Left common carotid artery plus branches (tissue), 1 donor: ENCODE results near the genes CCR3, LTF and PTH1R.

DNA sequence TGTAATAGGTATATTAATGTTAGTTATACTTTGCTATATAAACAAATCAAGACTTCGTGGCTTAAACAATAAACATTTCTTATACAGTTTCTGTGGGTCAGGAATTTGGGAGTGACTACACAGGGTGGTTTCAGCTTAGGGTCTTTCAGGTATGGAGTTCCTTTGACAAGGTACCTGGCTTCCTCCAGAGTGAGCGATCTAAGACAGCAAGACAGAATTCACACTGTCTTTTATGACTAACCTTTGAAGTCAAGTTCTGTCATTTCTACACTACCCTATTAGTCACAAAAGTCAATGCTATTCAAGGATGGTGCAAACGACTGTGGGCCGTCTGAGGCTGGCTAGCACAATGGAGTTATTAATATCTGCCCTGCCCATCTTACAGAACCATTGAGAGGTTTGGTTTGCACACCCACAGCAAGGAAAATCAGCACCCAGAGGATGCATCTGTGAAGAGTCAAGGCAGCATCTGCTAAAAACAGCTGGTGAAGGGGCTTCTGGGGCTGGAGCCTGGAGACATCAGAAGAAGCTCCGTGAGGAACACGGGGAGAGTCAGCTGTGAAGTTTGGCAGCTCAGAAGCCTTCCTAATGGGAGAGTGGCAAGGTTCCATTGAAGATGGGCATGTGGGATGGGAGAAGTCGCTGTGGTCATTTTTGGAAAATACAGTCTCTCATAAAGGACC is 62.9 kb upstream of the XCR1 start:
- PRO-cap, result no peak

- PRO-cap, result no peak
Observed at GRCh38 chr3:46206638-46207083, 1.5 kb downstream of the CCR1 start.

DNA sequence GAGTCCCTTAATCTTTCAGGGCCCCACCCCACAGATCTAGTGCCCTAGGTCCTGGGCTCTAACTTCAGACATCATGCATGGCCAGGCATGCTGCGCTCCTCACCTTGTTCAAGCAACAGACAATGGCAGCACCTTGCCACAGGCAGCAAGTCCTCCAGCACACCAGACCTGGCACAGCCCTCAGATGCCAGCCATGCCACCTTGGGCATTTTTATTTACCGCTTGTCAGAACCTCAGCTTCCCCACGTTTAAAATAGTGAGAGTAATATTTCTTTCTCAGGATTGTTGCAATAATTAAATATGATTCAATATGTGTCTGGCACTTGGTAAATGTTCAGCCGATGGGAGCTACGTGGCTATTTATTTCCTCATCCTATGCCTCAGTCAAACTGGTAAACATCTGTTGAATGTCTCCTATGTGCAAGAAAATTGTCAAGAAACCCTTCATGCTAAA is 14.4 kb upstream of the CCR1 start:
- PRO-cap, result no peak

DNA sequence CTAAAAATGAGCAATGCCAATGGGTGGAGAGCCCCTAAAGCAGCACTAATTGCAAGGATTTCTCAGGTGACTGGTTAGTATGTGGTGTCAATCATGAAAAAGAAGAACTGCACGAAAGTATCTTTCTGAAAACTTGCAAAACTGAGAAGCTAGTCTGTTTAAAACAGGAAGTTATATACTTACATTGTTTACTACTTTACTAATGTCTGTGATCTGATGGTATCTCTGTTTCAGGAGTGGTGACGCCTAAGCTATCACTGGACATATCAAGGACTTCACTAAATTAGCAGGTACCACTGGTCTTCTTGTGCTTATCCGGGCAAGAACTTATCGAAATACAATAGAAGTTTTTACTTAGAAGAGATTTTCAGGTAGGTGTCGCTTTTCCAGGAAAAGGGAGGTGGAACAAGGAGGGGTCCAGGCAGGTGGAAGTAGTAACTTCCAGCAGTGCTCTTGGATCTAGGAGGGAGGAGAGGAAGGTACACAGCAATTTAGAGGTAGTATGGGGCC is at the start of gene CCR3:
TSS of gene CCR3 (plus strand) at position 293 of the 510 bp plus-strand sequence.
- PRO-cap, result no peak

DNA sequence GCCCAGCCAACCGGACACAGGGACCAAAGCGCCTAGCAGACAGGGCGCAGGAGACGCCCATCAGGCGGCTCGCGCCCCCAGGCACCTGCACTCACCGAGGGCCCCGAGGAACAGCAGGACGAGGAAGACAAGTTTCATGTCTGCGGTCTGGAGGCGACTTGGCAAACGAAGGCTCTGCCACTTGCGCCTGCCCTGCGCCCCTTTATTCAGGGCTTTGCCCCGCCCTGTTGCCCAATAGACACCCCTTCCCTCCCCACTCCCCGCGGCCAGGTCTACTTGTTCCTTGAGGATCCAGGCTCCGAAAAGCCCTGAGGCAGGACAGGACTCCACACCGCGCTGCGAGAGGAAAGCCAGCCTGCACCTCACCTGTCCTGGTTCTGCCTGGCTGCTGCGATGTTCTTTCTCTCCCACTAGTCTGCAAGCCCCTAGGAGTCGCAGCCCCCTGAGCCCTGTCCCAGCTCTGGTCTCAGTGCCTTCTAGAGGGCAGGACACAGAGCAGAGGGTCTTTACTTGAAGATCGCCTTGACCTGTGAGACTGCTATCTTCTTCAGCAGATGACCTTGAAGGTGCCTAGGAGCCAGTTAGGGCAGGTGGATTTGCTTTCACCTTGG is at the start of gene LTF:
TSS of gene LTF (minus strand) at position 176 of the 611 bp plus-strand sequence.
- PRO-cap, result no peak

- PRO-cap, result no peak
Observed at GRCh38 chr3:46561349-46561932, 4.7 kb downstream of the LRRC2 start.

DNA sequence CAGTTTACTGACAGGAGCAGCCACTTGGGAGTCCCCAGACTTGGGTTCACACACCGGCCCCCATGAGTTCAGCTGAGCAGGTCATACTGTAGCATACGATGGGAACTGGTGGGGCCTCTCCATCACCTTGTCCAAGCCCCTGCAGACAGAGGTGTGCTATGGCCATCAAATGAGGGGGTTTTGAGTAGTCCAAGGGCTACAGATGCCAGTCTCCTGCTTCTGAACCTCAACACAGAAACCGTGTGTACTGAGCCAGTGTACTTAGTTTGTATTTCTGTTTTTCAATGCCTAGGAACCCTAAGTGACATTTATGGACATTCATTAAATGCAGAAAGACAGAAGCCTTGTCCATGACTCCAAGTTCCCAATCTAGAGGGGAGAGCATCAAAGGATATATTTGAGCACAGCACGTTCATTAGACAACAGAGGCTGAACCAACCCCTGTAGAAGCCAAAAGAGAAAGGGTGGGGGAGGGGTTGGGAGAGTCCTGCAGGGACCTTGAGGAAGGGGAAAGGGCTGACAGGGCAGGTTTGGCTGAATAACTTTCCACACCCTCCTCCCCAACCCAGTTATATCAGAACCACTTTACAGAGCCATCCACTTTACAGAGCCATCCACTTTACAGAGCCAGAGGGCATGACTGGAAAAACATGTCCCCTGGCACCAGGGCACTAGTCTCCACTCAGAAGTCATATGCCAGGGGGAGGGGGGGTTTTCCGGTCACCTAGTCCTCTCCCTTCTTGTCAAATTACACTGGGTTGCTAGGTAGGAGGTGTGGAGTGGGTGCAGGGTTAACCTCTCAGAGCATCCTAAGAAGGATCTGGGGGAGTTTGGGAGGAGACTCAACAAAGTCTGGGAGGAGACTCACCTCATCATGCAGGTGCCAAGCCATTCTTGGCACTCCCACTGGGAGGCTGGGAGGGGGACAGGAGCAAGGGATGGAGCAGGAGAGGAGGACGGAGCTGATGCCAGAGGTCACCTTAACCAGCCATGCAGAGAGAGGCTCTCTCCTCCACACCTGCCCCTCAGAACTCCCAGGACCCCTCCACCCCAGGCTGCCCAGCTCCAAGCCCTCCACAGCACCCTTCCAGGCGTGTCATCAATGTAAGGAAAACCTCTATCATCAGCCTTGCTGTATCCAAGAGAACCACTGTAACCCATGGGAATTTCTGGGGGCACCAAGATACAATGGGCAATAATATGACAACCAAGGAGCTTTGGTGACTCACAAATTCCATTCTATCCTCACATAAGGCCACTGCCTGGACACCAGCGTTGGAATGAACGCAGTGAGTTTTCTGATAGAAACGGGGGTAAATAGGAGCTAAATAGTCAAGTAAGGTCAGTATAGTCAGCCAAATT is 1.9 kb downstream of the LRRC2 start:
- PRO-cap, result no peak

DNA sequence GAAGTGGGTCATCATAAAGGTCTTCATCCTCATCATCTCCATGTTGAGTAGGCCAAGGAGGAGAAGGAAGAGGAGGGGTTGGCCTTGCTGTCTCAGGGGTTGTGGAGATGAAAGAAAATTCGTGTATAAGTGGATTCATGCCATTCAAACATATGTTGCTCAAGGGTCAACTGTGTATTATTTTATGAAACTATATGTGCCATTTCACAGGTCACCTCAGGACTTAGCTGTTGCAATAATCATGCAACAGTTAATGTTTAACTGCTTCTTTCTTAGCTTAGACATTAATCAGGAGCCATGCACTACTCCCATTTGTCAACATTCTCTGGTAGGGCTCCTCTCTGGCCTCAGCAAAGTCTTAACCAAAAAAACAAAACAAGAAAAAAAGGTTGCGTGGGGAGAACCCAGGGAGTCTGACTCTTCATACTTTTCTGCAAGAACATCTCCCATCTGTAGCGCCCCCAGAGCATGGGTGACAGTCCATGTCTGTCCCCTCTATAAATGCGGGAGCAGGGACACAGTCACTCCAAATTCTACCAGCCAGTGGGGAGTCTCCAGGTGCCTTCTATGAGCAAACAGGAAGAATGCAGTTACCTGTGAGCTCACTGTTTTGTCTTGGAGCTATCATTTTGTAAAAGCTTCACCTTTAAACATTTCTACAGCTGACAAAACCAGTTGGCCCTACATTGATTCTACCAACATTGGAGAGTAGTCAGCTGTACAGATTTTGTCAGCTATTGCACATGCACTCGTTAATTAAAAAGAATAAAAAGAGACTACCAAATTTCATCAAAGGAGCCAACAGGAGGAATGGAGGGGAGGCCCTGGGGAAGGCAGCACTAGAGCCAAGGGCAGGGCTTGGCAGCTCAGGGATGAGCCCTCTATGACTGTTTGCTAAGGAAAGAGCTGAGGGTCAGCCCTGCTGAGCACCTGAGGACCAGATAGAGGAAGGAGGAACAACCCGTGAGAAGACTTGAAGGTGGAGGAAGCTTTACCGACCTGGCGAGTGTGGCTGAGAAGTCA is 8.7 kb downstream of the TDGF1 start:
- PRO-cap, result no peak

GRCh38 chr3:46811634-46812340 is 51.5 kb downstream of the MYL3 start:
- PRO-cap, result no peak

DNA sequence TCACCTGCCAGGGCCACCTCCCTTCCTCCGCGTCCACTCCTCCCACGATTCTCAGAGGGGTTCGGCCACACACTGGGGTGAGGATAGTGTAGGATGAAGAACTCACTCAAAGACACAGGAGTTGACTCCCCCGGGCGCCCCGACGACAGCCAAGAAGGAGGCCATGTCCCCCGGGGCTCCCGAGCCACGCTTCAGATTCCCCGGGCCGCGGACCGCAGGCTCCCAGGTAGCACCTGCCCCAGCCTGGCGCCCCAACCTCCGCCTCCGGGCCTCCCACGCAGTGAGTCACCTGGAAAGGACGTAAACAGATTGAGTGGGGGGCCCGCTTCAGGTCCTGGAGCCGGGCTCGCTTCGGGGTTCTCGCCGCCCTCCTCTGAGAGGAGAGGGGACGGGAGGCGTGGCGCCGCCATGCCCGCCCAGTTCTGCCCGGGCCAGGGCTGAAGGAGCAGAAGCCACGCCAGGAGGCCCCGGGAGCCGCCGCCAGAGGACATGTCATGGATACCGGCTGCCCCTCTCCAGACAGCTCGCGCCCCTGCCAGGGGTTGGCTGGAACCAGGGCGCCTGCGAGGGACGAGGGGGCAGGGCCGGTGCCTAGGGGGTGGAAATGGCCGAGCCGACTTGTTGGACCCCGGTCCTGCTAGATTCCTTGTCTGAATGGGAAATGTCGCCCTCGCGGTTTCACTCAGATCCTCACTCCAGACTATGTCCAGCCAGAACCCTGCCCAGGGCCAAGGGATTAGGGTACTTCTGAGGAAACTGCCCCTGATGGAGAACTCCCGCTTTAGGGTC is 29.4 kb downstream of the MYL3 start:
- PRO-cap, result no peak

DNA sequence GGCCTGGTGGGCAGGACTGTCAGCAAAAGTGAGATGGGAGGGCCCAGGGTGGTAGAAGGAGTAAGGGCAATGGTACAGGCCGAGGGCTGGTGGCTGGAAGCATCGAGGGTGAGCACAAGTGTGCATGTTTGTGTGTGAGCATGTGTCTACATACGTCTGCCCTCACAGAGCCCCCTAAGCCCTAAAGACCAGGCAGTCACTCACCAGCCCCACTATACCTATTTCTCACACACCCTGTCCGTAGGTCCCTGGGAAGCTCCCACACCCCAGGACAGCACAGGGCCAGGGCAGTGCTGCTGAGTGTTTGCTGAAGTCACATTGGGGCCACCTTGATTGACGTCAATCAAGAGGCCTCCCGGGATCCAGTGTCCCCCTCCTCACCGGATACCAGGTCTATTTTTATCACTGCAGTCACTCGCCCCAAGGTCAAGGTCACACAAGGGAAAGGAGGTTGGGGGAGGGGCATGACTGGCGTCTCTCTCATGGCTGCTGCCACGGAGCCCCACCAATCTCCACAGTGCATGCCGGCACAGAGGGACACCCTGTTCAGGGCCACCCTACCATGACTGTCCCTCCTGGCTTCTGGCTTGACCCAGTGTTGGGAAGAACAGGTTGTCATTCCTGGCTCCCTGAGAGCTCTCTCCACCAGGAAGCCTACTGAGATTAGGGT is 1.7 kb downstream of the MYL3 start:
- PRO-cap, result no peak

GRCh38 chr3:46868894-46869520 is 5.8 kb upstream of the MYL3 start:
- PRO-cap, result no peak

- PRO-cap, result no peak
Observed at GRCh38 chr3:46873990-46874315, 3.6 kb upstream of the PTH1R start.

GRCh38 chr3:46874344-46875023 is 3.0 kb upstream of the PTH1R start:
- PRO-cap, result no peak

DNA sequence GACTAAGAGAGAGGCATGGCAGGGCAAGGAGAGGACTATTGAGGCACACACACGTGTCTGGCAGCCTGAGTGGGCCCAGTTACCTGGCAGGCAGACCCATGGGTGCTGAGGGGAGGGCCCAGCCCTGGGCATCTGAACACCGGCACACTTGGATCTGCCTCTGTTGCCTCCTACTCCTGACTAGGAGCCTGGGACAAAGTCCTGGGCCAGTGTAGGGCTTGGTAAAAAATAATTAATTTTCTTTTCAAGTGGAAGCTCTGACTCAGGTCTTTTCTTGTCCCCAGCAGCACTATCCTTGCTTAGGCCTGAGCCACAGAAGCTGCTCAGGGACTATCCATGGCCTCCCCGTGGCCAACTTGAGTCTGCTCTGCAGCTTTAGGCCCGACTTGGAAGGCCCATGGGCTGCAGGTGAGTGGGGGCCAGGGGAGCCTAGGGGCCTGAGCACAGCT is at the start of gene PTH1R:
TSS of gene PTH1R (plus strand) at position 286 of the 449 bp plus-strand sequence.
- PRO-cap, result no peak

DNA sequence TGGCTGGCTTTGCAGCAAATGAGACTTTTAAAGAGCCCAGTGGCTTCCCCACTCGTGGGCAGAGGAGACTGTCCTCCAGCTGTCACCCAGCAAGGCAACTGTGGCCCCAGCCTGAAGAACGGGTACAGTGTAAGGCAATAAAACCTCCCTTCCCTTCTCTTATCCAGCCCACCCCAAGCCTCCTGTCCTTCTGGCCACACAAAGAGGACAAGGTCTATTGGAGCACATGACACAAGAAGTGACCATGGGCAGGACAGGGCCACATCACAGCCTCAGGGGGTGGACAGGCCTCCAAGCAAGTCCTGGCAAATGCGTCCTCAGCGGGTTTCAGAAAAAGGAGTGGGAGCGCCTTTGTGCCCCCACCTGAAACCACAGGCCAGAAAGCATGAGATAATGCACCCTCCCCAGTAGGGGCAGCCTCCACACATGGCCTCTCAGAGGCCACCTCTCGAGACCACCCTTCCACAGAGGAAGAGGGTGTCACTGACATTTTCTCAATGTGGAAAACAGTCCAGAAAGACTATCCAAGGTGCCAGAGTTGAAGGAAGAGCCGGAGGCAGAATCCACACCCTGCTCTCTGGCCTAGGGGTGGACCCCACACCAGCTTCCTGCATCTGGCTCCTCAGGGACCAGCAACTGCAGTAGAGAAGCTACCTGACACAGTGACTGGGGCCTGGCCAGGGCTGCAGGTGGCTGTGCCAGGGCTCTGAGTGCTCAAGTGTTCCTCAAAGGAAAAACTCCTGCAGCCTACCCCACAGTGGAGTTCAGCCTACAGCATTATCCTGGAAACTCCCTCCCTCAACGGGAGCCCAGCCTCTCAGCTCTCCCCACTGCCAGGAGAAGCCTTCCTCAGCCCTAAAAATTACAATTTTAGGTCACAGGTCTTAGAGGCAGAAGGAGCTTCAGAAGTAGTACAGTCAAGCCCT is 43.9 kb downstream of the CCDC12 start:
- PRO-cap, result no peak

DNA sequence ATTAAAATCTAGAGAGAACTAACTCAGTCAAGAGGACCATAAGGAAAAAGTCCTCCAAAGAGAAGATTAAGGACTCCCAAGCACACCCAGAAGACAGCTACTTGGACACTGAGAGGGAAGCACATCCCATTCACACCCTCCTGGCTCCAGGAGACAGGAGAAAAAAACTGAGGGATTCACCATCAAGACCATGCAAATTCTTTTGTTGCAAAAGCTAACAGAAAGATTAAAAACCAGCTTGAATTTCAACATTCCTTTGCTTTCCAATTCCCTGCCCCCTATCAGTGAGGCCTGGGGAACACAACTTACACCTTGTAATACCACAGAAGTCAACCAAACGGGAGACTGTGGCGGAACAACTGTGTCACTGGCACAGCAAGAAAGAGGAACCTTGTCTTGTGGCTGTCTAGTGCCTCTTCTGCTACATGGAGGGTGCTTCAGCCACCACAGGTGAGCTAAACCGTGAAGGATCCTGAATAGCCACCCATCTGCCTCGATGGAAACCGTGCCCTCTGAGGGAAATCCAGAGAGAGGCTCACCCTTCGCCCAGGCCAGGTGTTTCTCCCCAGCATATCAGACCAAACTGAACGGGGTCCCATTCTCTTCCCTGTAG is 11.5 kb downstream of the CCDC12 start:
- PRO-cap, result no peak

- PRO-cap, result no peak
Observed at GRCh38 chr3:46994549-46995073, 15.1 kb downstream of the NBEAL2 start.

- PRO-cap, result no peak
Observed at GRCh38 chr3:47120012-47121179, 43.5 kb downstream of the SETD2 start.

DNA sequence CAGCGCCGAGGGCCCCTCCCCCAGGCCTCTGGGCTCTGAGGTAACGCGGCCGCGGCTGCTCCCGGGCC is 479 bp upstream of the SETD2 start:
- PRO-cap, result no peak